Metastatic Breast Carcinoma in the Ovary (tissue), 3 donors: ENCODE measurements around a stretch of chr3.

GRCh38 chr3:170625970-170626357, 40.1 kb upstream of the SLC7A14 start:
- PRO-cap, 3 experiments, result peak in 2 of 3 experiments; most common plus-strand start chr3:170626234 (in 1)

DNA sequence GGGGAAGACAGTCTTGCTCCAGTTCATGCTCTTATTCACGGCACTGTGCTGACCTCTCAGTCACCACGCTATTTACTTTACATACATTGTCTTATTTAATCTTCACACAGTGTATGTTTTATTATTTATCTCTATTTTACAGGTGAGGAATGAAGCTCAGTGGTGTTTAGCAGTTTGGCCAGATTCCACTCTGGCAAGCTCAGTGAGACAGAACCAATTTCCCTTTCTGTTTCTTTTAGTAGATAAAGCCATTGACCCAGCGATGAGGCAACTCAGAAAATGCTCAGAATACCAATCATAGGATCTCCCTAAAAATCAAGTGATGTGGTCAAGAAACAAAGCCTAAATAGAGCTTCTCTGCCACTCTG, 110.0 kb downstream of the RPL22L1 start:
- PRO-cap, 3 experiments, result no peak in any of the 3 experiments

DNA sequence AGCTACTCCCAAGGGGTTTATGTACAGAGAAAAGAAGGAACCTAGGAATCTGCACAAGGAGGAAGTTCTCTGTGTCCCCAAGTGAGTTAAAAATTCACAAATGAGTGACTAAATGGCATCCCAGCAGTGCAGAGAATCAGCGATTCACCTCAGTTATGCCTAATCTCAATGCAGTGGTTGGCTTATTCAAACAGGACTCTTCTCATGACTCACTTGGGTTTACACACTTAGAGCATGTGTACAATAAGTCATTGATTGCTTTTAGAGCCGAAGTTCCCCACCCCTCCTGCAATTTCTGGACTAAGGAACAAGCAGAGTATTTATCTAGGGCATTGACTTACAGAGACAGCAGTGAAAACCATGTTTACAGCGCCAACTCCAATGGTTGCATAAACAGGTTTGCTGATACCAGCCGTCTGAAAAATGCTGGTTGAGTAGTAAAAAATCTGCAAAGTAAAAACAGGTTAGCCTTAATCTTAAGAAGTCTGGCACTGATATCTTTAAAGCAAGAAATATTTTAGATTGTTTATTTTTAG, 24.2 kb downstream of the SLC2A2 start:
- PRO-cap, 3 experiments, result no peak in any of the 3 experiments

GRCh38 chr3:171334199-171334960, 125.8 kb downstream of the TNIK start:
- PRO-cap, 3 experiments, result no peak in any of the 3 experiments

GRCh38 chr3:171453965-171454532, 6.2 kb downstream of the TNIK start:
- PRO-cap, 3 experiments, result no peak in any of the 3 experiments

GRCh38 chr3:171480509-171480918, 20.3 kb upstream of the TNIK start:
- PRO-cap, 3 experiments, result no peak in any of the 3 experiments

DNA sequence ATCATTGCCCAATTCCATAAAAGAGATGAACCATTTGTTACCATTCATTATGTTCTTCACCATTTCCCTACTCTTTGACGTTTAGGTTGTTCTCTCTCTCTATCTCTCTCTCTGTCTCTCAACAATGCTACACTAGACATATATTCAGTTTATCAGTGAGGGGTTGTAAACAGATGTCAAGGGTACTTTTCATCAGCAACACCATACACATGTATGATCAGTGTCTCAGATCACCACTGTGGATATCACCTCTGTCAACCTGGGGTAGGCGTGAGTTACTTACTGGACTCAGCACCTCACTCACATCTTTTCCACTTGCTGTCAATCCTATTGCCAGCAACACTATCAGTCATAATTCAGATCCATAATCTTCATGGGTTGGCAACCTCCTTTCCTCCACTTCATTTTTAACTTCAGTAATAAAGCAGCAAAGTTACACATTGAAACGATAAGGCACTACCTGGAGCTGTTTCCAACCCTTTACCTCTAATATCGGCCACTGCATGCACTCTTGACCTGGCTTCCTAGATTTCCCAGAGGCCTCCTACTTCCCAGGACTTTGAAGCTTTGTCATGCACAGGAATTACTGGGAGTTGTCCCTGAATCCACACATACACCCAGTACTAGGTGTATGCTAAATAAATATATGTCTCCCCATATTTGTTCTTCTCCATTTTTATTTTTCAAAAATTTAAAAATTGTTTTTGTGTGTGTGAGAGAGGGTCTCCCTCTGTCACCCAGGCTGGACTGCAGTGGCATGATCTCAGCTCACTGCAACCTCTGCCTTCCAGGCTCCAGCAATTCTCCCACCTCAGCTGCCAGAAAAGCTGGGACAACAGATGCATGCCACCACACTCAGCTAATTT, 126.2 kb downstream of the PLD1 start:
- PRO-cap, 3 experiments, result no peak in any of the 3 experiments

DNA sequence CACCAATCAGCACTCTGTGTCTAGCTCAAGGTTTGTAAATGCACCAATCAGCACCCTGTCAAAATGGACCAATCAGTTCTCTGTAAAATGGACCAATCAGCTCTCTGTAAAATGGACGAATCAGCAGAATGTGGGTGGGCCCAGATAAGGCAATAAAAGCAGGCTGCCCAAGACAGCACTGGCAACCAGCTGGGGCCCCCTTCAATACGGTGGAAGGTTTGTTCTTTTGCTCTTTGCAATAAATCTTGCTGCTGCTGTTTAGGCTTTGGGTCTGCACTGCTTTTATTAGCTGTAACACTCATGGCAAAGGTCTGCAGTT, 63.6 kb downstream of the PLD1 start:
- PRO-cap, 3 experiments, result no peak in any of the 3 experiments

- PRO-cap, 3 experiments, result no peak in any of the 3 experiments
Measured at GRCh38 chr3:171747037-171747406, 63.3 kb downstream of the PLD1 start.

GRCh38 chr3:171791207-171792386, 18.7 kb downstream of the PLD1 start:
- PRO-cap, 3 experiments, result no peak in any of the 3 experiments

DNA sequence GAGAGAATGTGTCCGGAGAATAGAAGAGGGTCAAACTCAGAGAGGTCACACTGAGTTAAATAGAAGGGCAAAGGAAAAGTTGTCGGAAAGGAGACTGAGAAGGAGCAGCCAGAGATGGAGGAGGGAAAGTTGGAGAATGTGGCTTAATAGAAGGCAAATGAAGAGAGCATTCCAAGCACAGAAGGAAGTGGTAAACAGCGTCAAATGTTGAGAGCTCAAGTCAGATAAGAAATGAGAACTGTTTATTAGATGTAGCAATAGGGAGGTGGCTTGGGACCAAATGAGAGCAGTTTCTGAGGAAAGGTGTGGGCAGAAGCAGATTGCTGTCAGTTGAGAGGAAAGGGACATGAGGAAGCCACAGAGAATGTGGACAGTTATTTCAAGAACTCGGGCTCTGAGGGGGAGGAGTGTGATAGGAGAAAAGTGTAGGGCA, 64.0 kb upstream of the FNDC3B start:
- PRO-cap, 3 experiments, result no peak in any of the 3 experiments

DNA sequence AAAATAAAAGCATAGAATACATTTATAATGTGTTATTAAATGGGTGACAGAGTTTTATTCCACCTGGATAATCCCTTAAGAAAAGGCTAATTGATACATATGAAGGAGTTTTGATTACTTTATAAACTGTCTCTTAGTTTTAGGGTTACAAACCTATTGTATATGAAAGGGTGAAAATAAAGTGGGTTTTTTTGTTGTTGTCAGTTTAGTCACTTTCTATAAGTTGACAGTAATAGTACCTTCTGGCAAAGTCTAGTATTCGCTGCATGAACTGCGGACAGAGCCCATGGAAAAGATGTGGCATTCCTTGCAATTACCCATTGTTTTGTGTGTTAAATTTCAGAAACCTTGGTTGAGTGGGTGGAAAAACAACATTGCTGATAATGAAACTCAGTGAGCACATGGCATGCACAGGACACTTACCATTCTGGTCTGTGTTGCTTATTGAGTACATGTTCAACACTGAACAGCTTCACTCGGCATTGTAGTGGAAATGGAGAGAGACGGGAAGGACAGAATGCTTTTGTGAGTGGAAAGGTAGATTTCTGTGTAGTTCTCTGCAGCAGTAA, 165.2 kb downstream of the FNDC3B start:
- PRO-cap, 3 experiments, result no peak in any of the 3 experiments

DNA sequence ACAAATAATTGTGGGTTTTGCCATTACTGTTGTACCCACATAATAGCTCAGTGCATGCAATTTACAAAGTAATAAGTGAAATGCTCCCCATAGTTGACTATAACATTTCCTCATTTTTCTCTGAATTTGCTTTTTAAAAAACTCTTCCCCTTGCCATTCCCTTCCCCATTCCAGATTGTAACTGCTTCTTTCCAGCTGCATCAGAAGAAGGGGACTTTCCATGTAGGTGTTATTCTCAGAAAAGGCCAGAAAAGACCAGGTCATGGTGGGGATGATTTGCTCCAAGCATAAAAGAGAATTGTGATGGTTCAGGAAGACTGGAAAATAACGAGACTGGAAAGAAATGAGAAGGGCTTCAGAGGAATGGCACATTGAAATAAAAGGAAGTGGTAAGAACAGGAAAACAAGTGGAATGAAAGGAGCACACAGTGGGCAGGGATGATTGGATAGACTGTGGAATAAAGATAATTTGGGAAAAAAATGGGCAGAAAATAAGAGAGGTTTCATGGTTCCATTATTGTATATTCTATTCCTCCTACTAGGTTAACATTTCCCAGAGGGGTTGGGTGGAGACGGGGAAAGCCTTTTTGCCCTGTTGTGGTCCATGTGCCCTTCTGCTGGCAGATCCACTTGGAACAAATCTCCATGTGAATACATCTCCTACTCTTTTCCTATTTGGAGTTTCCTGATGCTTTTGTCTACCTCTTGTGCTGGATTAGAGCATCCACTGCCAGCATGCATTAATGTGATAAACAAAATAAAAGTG, 186.4 kb downstream of the GHSR start:
- PRO-cap, 3 experiments, result no peak in any of the 3 experiments

GRCh38 chr3:172403108-172403747, 45.0 kb downstream of the GHSR start:
- PRO-cap, 3 experiments, result no peak in any of the 3 experiments

GRCh38 chr3:172404139-172404634, 44.1 kb downstream of the GHSR start:
- PRO-cap, 3 experiments, result no peak in any of the 3 experiments

- PRO-cap, 3 experiments, result no peak in any of the 3 experiments
Measured at GRCh38 chr3:172760072-172760363, 9.5 kb downstream of the ECT2 start.

GRCh38 chr3:173398065-173398523, 550 bp downstream of the NLGN1 start:
- PRO-cap, 3 experiments, result no peak in any of the 3 experiments

- PRO-cap, 3 experiments, result no peak in any of the 3 experiments
Measured at GRCh38 chr3:176883805-176884004, 313.6 kb downstream of the TBL1XR1 start.

- PRO-cap, 3 experiments, result no peak in any of the 3 experiments
Measured at GRCh38 chr3:177022659-177023488, 174.4 kb downstream of the TBL1XR1 start.

DNA sequence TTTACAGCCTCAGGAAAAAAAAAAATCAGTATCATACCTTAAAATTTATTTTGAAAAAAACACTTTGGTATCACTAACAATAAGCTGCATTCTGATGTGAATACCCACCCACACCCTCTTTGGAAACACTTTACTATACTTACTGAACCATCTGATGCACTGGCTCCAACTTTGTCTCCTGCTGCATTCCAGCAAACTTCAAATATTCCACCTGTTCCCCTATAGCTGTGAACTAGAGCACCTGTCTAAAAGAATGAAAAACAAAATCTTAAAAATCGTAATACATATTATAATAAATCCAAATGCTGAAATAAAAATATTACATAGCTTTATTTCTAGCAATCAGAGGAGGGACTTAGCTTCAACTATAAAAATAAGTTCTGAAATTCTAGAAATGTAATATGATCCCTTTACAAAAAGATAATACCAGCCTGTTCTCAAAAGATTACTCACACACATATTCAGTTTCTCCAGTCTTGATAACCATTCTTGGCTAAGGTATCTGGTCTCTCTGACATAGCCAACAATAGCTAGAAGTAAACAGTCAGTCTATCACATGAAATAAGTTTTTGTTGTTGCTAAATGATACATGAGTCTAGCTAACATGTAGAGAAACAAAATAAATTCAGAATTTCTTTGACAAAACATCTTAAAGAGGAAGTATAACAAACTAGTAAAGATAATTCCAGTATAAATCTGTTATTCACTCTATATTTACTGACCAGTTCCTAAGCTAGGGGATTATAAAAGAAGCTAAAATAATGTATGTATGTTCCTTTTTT, 170.9 kb downstream of the TBL1XR1 start:
- PRO-cap, 3 experiments, result no peak in any of the 3 experiments